Endodermal cell (in vitro differentiated cells): ENCODE measurements around the gene NKX6-1.

- PRO-cap: no peak
These were observed 38.2 kb downstream of the HELQ start for GRCh38 chr4:83417489-83417688.

DNA sequence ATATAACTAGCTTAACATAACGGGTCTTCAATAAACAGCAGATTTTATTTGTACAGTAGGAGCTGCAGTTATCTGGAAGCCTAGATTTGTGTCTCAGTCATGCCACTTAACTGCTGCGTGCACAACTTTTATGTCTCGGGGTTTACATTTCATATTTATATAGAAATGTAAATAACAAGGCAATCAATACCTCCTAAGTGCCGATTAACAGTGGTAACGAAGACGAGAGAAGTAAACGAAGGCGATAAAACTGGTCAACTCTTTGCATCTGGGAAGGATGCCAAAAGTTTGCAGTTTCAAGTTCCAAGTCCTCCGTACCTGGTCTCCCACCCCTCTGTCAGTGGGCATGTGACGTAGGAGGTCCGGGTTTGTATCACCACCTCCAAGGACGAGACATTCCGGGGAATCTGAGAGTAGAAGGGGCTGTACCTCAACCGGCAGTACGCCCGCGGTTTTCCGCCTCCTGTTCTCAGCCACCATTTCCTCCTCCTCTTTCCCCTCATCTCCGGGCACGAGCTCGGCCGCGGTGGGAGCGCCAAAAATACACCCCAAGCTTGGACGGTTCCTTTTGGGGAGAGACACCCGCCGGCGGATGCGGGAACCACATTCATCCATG is 436 bp downstream of the HELQ start:
- PRO-cap: bidirectional peak, plus-strand start at position 396 of the sequence, minus-strand start at position 511 of the sequence

DNA sequence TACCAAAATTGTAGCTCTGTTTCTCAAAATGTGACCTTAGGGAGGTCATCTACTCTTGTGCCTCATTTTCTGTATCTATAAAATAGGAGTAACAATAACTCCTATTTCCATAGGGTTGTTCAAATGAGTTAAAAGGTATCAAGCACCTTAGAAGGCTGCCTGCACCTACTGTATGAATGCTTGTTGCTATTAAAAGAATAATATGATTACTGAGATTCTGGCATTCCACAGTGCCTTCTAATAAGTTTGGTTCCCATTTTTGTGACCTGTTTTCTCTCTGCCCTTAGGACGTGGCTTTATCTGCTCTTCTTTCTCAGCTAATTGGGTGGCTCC is 1.9 kb downstream of the GPAT3 start:
- PRO-cap: no peak

- PRO-cap: no peak
These were observed 411.4 kb downstream of the NKX6-1 start for GRCh38 chr4:84087592-84088257.

DNA sequence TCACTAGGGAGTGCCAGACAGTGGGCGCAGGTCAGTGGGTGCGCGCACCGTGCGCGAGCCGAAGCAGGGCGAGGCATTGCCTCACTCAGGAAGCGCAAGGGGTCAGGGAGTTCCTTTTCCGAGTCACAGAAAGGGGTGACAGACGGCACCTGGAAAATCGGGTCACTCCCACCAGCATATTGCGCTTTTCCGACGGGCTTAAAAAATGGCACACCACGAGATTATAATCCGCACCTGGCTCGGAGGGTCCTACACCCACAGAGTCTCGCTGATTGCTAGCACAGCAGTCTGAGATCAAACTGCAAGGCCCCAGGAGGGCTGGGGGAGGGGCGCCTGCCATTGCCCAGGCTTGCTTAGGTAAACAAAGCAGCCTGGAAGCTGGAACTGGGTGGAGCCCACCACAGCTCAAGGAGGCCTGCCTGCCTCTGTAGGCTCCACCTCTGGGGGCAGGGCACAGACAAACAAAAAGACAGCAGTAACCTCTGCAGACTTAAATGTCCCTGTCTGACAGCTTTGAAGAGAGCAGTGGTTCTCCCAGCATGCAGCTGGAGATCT is 372.1 kb downstream of the NKX6-1 start:
- PRO-cap: unidirectional peak, plus-strand start at position 84 of the sequence

- PRO-cap: no peak
These were observed at the start of gene NKX6-1 for GRCh38 chr4:84498611-84499721. Gene NKX6-1, minus strand, starts transcription at chr4:84499292.

- PRO-cap: no peak
These were observed 2.6 kb downstream of the CDS1 start for GRCh38 chr4:84585398-84586022.

DNA sequence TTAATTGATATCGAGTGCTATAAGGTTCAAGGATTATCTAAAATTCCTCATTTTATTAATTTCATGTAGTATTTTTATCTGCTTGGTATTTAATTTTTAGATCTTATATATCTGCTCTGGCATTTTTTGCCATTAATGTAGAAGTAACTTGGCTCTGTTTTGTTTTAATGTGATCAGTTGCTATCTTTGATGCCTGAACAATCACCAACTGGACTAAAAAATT is 18.2 kb upstream of the ARHGAP24 start:
- PRO-cap: no peak

DNA sequence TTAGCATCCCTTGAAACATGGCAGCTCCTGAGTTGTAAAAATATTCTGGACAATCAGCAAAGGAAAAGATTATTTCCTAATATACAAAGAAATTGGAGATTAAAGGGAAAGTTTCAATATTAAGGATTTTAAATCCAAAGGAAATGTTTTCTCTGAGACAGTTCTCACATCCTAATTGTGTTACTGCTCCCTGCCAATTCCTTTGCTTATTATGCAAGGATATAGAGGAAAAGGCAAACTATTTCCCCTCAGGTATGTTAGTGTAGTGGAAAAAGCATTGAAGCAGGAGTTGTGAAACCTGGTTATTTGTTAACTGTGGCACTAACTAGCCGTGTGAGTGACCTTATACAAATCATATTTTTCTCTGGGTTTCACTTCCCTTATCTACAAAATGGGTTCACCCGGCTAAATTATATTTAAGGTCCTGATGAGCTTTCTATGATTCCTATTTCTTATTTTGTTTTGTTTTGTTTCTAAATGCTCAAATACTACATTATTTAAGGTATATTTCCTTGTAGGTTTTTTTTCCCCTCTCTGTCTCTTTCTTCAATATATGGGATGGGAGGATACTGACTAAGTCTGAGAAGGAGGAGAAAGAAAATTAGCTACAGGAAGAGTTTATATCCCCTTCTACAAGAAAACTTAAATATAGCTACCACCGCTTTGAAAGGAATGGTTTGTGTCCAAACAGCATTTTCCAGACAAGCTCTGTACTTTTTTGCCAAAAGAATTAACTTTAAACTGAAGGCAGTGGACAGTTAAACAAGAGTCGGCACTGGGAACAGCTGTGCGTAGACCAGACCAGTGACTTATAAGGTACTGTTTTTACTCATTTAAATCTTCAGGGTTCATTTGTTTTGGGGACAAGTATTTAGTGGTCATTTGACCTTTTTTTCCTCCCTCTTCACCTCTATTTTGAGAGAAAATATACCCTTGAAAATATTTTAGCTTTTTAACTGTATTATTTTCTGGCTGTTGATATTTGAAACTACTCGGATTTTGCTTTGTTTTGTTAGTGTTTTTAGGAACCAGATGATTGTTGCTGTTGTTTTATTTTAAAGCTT is 303.5 kb downstream of the ARHGAP24 start:
- PRO-cap: no peak

DNA sequence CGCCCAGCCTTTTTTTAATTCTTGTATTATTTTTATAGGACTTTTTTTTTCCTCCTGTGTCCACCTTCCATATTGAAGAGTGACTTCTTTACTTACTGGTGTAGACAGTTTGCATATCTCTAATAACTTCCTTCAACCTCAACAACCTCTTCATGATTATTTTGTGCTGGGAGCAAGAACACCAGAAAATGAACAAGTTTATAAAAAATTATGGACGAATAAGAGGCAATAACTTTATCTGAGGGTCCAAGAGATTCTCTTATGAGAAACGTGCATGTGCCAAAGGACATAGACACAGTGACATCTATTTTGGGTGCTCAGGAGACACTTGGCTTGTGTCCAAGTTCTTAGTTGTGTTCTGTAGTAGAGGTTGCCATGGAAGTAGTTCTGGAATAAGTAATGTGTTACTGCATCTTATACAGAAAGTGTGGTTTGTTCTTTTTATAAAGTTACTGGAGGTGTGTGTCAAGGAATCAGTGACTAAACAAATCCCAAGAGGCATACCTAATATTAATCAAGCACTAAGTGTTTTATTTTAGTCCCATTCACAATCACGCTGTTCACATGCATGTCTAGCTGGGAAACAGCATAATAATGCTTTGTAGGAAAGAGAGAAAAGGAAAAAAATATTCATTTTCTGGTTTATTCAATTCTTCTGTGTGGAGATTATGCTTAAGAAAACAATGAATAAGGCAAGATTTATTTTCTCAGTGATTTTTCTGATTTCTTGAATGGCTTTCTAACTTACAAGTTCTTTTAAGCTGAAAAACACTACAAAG is 305.7 kb downstream of the ARHGAP24 start:
- PRO-cap: no peak

DNA sequence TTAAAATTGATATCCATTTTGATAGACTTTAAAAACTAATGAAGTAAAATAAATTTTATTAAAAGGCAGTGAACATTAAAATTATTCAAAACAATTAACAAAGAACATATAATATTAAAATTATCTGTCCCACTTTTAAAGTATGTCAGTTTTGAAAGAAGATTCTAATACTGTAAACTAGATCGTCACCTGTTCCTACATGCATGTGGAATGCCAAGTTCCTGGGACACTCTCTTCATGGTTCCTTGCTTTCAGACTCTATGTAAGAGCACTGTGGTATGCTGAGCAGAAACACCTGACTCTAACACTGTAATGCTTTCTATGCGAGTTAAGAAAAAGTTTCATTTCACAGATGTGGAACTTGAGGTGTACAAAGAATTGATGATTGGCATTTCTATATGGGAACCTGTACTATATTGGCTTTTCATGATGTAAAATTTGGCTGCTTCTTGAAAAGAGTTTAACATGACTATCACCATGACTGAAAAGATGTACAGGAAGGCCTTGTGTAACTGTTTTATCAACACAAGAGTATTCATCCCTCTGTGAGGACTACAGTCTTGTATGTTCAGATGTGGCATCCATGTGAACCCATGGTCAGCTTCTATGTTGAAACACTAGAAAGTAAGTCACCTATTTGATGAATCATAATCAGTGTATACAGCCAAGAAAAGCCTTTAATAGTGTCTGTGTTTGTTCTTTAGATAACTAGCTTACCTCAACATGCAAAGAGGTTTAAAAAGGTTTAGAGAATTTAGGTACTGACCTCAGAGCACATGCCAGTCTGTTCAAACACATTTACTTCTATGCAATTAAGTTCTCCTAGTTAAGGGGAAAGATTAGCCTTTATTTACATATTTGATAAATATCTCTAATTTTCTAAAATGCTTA is 354.5 kb downstream of the ARHGAP24 start:
- PRO-cap: unidirectional peak, plus-strand start at position 534 of the sequence

DNA sequence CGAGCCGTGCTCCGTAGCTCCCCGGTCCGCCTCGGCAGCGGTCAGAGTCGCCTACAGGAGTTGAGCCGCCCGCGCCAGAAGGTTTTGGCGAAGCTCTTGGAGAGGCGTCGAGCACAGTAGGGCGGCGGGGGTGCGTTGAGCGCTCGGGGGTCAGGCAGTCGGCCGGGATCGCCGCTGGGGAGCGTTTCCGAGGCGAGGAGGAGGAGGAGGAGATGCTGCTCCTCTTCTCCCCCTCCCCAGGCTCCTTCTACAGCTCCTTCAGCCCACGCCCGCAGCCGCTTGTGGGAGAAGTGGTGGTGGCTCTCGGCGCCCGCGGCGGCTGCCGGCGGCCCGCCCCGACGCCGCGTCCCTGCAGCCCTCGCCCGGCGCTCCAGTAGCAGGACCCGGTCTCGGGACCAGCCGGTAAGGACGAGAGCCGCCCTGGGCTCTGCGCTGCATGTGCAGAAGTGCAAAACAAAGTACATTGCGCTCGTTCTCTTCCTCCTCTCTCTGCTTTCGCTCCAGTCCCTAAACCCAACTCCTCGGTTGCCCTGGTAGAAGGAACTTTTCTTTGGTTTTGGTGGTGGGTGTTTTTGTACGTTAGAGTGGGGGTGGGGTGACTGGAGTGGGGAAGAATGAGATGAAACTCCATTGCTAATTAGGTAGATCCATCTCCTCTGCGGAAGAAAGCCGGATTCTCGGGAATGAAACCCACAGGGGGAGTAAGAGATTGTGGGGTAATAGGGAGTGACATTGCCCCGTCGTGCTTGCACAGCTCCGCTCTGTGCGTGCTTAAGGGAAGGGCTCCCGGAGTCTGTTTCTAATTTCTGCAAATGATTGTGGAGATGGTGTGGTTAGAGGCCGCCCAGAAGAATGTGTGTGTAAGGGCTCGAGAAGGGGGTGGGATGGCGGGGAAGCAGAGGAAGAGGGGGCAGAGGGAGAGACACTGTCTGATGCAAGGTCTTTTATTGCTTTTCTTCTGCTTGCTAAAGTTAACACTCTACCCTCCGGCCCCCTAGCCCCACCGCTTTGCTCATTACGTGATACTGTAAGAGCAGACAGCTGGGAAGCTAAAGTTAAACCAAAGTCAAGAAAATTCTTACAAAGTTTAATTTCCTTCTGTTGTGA is 626 bp downstream of the PTPN13 start:
- PRO-cap: no peak

DNA sequence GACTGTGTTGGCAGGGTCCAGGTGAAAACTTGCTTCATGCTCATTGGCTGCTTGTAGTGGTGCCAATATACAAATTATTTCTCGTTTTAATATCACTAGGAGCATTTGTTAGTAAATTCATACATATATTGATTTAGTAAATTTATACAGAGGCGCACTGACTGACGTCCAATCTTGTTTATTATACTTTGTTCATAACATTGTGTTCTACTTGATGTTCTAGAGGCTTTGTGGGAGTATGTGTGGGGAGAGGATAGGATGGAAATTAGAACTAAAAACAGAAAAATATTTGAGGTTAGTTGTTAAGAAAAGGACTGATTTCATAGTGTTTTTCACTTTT is 1.8 kb downstream of the PTPN13 start:
- PRO-cap: no peak

DNA sequence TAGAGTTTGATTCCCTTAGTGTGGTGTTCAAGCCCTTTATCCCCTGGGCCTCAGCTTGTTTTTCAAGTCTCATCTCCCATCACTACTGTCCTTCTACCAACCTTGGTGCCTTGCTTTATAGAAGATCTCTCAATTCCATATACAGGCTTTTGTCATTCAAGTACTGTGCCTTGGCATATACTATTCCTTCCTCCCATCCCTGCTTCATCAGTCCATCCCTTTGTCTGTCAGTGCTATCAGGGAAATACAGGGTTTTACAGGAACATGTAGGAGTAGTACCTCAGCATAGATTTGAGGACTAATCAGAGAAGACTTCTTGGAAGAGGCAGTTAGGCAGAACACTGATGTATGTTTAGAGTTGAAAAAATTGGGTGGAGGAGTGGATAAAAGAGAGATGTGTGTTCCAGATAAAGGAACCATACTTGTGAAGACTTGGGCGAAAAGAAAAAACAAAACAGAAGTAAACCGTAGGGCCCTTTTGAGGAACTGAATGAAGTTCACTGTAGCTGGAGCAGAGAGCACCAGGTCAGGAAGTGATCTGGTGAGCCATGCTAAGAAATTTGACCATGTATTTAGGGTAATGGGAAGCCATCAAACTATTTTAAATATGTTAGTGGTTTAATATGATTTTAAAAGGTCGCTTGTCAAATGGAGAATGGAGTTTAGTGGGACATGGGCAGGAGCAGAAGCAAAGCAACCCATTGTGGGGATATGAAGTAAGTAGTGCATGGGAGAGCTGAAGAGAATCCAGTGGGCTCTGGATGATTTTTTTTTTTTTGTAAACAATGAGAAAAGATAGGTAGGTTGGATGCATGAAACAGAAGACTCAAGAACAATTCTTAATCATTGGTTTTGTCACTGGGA is 32.3 kb downstream of the AFF1 start:
- PRO-cap: no peak

DNA sequence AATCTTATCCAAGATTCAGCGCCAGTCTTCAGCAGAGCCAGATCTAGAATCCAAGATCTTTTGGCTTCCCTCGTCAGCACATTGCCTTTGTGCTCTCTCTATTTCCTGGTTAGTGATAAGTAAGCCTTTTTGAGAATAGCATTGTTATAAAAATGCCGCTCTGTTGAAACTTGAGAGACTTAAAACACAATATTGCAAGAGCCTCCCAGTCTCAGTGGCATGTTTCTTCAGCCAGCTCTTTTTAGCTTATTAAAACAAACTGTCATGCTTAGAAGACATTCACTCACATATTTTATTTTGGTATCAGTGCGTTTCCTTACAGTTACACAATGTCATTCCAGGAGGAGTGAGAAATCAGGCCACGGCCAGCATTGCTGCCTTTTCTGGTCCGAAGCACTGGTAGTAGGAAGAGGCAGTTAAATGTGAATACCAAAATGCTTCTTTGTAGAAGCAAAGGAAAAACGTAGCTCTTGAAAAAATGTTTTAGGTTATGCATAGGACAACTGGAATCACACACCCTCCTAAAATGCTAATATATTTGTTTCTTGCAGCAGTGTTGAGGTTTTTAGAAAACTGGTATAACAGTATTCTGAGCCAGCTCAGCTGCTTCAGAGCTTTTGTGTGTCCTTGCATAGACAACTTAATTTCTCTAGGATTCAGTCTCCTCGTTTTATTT is 141.2 kb downstream of the KLHL8 start:
- PRO-cap: no peak

DNA sequence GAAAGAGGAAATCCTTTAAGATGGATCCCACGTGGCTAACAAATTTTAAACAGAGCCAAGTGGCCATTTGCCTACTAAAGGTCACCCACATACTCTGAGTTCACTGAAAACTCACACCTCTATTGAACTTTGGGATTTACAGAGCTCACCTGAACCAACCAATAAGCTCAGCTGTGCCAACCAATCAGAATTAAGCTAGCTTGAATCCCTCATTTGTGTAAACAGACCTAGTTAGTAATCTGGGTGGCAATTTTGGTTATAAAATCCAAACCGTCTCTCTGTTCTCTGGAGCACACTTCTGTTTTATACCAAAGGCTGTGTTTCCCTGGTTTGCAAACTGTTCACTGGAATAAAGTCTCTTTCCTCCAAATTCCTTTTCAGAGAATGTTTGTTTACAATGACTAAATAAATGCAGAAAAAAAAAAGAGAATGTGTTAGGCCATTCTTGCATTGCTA is 5.3 kb upstream of the NUDT9 start:
- PRO-cap: no peak

GRCh38 chr4:87510305-87510989 is 18.7 kb downstream of the SPARCL1 start:
- PRO-cap: no peak

DNA sequence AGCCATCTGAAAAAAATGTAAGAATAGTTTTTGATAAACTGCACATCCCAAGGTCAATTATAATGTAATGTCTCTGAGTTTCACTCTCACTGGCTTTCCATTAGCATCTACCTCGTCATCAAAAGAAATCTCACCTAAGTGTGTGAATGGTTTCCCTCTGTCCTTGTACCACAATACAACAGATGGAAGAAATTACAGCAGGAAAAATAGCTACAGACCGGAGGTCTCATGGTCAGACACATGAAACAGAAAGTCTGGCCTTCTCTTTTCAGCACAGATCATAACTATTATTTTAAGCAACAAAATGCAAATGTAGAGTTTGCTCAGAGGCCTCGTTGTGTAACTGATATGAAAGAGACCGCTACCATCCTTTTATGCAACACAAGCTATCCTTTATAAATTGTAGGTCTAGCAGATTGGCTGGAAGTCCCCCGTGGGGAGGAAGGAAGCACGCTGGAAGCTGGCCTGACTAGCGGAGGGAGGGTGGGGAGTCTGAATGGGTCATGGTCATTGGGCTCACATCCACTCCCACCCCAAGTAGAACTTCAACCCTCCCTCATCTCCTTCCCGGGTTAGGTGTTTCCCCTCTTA is 27.6 kb downstream of the DMP1 start:
- PRO-cap: no peak

DNA sequence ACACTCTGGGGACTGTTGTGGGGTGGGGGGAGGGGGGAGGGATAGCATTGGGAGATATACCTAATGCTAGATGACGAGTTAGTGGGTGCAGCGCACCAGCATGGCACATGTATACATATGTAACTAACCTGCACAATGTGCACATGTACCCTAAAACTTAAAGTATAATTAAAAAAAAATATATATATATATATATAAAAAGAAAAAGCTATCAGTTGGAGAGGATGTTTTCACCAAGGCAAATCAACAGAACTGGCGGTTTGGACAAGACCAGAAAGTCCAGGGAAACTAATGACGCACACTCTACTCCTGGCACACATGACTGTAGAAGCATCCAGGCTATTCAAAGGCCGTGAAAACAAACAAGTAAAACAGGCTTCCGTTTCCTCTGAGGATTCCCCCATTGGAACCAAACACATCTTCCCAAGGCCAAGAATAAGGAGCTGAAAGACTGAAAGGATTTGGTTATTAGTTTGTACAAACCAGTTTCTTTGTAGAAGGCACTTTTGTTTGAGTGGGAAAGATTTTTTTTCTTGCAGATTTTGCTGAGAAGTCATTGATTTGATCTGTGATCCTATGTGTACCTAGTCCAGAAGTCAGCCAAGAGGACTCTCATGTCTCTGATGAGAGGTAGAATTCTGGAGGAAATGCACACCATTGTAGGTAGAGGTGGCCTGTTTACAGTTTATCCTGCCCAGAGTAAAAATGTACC is 66.3 kb downstream of the DMP1 start:
- PRO-cap: no peak

GRCh38 chr4:87911216-87911822 is 64.2 kb upstream of the SPP1 start:
- PRO-cap: no peak